Gastrocnemius medialis (tissue), 3 donors: ENCODE data around the gene ARID5A.

- PRO-cap, result no peak
- RAMPAGE, long total RNA, 3 experiments, result no peak in any of the 3 experiments
Measured at GRCh38 chr2:96146034-96146646, 900 bp upstream of the DUSP2 start.

GRCh38 chr2:96147624-96148085, 2.4 kb upstream of the DUSP2 start:
- PRO-cap, result no peak
- RAMPAGE, long total RNA, 3 experiments, result no peak in any of the 3 experiments

DNA sequence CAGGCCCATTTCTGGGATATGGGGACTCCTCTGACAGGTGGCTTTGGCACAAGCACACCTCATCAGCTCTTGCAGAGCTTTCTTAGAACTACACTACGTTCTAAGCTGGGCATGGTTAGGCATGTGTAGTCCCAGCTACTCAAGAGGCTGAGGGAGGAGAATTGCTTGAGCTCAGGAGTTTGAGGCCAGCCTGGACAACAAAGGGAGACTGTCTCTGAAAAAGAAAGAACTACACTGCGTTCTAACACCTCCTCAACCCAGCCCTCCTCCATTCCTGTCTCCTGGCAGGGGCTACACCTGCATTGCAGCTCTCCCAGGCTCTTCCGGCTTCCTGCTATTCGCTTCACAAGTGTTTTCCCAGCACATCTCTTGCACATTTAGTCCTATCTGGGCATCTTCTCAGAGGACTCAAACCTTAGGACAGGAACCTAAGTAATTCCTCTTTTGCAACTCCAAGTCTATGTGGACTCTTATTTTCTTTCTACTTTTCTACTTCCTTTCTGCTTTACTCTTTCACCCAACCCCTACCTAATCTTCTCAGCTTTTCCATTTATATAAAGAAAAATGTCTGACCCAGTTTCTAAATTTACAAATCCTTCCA, 25.6 kb upstream of the STARD7 start:
- PRO-cap, result no peak
- RAMPAGE, long total RNA, 3 experiments, result no peak in any of the 3 experiments

- PRO-cap, result no peak
- RAMPAGE, long total RNA, 3 experiments, result no peak in any of the 3 experiments
Measured at GRCh38 chr2:96394254-96394961, 58.8 kb downstream of the NCAPH start.

- PRO-cap, result no peak
- RAMPAGE, long total RNA, 3 experiments, result no peak in any of the 3 experiments
Measured at GRCh38 chr2:96486690-96487117, 18.5 kb downstream of the NEURL3 start.

DNA sequence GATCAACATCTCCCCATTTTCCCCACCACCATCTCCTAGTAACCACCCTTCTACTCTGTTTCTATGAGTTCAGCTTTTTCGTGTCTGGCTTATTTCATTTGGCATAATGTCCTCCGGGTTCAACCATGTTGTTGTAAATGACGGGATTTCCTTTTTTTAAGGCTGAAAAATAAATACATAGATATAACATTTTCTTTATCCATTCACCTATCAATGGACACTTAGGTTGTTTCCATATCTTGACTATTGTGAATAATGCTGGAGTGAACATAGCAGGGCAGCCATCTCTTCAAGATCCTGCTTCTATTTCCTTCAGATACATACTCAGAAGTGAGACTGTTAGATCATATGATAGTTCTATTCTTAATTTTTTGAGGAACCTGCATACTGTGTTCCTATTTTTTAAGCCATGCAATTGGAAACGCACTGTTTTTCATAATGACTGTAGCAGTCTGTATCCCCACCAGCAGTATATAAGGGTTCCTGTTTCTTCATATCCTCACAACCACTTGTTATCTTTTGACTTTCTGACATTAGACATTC, 15.6 kb downstream of the NEURL3 start:
- PRO-cap, result no peak
- RAMPAGE, long total RNA, 3 experiments, result no peak in any of the 3 experiments

DNA sequence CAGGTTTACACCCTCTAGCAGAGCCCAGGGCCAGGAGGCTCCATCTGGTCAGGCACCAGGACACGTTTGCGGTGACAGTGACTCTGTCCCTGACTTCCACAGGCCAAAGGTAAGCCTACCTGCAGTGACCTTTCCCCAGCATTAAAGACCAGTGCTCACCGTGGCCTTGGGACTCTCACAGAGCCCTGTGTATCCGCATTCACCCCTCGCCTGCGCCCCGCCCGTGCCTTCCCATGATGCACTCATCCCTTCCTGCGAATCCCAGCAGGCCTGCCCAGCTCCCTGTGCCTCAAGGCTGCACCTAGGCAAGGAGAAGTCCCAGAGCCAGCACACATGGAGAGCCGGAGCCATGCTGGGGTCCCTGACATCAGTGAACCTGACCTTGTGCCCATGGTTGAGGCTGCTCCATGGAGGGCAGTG, 3.2 kb downstream of the NEURL3 start:
- PRO-cap, result no peak
- RAMPAGE, long total RNA, 3 experiments, result no peak in any of the 3 experiments

DNA sequence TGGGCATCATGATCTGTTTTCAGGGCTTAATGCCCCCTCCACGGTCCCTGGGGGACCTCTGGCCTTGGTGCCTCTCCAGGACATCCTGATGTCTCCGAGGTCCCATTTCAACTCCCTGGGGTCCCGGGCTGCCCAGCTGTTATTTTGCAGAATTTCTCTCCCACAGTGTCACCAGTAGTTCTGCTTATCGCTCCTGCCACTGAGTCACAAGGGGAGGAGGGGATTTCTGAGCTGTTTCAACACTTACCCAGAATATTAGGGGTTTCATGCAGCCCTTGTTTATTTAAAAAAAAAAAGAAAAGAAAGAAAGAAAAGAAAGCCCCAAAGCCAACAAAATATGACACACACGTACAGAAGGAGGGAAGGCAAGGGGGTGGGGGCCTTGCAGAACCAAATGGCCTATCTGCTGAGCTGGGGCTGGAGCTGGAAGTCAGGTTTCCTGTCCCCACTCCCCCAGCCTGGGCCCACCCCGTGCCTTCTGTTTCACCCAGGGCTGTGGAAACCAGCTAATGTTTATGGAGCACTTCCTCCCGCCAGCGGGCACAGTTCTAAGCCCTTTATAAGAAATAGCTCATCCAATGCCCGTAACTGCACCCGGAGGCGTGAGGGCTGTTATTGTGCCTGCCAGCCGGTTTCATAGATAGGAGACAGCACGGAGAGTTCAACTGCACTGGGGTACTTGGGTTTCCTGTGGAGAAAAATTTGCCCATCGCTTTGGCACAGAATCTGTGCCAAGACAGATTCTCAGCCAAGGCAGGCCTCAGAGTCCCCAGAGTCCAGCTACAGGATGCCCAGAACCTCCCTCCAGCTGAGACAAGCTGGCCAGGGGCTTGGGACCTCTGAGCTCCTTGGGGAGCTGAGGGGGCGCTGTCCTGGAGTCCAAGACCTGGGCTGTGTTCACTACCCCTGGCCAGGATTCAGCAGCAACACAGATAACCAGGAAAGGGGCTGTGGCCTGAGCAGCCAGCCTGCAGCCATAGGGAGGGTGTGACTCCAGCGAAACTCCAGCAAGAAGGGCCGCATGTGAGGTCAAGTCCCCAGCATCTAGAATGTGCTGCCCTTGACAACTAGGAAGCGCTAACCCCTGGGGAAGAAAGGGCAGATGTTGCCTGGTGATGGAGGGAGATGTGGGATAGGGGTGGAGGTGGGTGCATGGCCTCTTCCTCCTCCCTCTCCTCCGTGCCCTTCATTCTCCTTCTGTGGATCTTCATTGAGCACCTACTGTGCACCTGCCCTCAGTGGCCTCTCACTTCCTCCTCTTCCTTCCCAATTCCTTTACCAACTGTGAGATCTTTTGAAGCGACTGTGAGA, 8.1 kb upstream of the ARID5A start:
- PRO-cap, result bidirectional peak, plus-strand start at position 574 of the sequence, minus-strand start at position 395 of the sequence
- RAMPAGE, long total RNA, 3 experiments, result no peak in any of the 3 experiments

DNA sequence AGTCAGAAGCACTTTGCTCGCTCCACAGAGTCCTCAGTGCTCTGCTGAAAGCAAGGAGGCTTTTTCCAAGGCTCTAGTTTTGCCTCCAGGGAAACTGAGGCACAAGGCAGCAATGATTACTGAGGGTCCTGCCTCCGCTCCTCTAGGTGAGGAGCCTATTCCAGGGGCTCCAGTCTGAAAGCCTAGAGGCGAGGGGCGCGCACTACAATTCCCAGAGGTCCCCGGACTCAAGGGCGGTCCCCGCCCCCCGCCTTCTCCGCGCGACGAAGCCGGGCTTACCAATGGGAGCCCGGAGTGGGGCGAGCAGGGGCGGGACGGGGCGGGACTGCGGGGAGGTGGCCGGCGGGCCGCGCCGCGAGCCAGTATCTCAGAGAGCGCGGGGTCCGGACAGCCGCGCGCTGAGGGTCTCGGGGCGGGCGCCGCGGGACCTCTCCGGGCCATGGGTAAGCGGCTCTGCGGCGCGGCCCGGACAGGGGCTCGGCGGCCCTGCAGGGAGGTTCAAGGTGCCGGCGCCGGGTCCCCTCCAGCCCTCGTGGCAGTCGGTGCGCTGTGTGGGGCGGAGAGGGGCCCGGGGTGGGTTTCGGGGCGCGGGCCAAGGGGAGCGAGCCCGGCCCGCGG, at the start of gene ARID5A:
Gene ARID5A, plus strand, starts transcription at position 365 of the 618 bp plus-strand sequence.
- PRO-cap, result unidirectional peak, plus-strand start at position 365 of the sequence
- RAMPAGE, long total RNA, 3 experiments, result start-site peak on the plus strand in 2 of 3 experiments, centred at positions 374 to 379 of the sequence, 287 to 1,443 reads per replicate

DNA sequence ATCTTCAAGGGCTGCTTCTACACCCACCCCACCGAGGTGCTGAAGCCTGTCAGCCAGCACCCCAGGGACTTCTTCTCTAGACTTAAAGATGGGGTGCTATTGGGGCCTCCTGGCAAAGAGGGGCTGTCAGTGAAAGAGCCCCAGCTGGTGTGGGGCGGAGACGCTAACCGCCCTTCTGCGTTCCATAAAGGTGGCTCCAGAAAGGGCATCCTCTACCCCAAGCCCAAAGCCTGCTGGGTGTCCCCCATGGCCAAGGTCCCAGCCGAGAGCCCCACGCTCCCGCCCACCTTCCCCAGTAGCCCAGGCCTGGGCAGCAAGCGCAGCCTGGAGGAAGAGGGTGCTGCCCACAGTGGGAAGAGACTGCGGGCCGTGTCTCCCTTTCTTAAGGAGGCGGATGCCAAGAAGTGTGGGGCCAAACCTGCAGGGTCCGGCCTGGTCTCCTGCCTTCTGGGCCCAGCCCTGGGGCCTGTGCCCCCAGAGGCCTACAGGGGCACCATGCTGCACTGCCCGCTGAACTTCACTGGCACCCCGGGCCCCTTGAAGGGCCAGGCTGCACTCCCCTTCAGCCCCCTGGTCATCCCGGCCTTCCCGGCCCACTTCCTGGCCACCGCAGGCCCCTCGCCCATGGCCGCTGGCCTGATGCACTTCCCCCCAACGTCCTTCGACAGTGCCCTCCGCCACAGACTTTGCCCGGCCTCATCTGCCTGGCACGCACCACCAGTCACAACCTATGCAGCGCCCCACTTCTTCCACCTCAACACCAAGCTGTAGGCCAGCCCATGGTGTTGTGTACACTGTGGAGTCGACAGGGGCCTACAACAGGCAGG, 15.2 kb downstream of the ARID5A start:
- PRO-cap, result no peak
- RAMPAGE, long total RNA, 3 experiments, result no peak in any of the 3 experiments

DNA sequence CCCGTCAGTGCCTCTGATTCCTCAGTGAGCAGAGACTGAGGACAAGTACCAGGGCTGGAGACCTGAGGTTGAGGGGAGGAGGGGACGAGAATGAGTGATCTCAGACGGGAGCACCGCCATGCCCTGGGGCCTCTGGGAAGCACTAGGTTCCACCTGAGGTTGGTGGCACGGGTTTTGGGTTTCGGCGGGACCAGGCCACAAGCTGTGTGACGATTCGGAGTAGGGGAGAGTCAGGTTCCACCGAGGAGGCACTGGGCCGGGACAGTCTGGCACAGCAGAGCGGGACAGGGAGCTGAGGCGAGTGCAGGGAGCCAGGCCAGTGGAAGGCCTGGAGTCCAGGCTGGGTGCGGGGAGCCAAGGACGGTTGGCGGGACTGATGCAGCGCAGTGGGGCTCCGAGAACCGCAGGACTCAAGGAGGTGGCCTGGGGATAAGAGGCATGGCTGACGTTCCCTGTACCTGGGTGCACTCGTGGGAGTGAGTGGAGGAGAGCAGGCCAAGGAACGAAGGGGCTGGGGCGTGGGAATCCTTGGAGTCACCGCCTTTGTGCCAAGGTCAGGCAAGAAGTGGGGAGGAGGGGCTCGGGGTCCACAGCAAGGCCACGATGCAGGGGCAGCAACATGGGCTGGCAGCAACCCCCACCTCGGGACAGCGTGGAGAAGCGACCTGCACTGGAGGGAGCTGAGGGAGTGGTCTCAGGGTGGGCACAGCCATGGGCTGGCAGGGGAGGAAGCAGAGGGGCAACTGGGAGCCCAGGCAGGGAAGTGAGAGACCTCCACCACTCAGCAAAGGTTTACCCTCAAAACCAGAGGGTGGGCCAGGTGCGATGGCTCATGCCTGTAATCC, 18.4 kb downstream of the ARID5A start:
- PRO-cap, result bidirectional peak, plus-strand start at position 251 of the sequence, minus-strand start at position 144 of the sequence
- RAMPAGE, long total RNA, 3 experiments, result no peak in any of the 3 experiments

DNA sequence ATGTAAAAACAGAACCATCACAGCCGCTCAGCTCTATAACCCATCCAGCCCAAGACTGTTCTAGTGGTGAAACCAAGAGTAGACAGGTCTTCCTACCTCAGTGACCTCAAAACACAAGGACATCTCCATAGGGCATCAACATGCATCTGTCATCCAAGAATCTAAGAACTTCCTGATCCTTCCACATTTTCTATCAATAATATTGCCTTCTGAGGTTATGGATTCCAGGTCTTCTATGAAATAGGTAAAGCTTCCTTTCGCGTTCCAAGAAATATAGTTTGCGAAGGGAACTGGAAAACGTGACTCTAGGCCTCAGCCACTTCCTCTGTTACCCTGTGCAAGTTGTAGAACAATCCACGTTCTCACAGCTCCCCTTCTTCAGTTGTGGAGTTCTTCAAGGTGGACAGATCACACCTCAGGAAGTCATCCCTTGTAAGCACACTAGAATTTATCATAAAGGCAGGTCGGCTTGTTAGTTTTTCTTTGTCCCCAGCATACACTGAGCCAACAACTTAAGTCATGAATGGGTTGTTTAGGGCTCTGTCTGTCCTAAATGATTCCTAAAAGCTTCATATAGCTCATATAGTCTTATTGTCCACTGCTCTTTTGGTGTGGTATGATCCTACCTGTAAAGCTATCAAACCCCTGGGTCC, 44.8 kb downstream of the KANSL3 start:
- PRO-cap, result no peak
- RAMPAGE, long total RNA, 3 experiments, result no peak in any of the 3 experiments

DNA sequence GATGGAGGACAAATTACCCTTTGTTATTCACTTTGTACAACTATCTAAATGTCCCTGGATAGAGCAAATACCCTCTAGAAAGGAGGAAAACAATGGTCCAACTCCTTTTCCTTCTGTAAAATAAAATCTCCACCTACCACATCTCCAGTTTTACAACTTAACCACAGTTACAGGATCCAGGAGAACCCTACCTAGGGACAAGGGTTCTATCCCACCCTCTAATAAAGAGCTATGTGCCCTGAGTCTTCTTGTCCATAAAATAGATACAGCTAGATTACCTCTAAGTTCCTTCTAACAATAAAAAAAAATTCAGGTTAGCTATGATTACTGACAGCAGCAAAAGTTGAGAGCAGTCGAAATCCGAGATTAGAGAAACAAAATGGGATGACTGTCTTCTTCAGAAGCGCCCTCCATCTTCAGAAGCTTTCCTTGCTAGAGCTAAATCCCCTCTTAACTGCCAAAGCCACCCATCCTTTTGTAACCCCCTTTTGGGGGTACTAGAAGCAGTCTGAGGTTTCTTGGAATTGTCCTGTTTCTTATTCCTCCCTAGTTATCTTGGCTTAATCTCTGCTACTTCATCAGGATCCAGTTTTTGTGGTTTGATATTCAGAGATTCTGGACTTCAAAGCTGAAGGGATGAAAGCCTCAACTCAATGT, 14.5 kb downstream of the KANSL3 start:
- PRO-cap, result no peak
- RAMPAGE, long total RNA, 3 experiments, result no peak in any of the 3 experiments

DNA sequence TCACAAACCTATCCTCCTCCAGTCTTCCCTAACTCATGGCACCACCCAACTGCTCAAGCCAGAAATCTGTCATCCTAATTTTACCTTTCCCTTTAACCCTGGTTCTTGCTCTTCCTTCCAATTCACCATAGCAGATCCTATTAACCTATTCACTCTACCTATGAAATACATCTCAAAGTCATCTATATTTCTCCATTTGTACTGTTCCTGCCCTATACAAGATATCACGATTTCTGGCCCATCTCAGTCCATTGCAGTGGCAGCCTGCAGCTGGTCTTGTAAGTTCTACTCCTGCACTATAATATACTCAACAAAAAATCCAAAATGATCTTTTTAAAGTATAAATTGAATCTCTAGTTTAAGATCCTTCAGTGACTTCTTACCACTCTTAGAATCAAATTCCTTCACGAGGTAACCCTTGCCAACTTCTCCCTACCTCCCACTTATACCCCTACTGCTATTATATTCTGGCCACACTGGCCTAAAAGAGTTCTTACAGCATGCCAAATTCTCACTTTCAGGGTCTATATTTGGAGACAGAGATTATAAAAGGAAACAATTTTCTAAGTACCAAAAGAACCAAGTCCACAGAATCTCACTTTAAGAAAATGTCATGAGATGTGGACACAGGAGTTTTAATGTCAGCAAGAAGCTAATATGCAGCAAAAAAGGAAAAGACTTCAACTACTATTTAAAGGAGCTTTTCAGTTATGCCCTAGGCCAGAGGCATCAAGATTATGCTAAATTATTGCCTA, 3.1 kb downstream of the KANSL3 start:
- PRO-cap, result no peak
- RAMPAGE, long total RNA, 3 experiments, result no peak in any of the 3 experiments

DNA sequence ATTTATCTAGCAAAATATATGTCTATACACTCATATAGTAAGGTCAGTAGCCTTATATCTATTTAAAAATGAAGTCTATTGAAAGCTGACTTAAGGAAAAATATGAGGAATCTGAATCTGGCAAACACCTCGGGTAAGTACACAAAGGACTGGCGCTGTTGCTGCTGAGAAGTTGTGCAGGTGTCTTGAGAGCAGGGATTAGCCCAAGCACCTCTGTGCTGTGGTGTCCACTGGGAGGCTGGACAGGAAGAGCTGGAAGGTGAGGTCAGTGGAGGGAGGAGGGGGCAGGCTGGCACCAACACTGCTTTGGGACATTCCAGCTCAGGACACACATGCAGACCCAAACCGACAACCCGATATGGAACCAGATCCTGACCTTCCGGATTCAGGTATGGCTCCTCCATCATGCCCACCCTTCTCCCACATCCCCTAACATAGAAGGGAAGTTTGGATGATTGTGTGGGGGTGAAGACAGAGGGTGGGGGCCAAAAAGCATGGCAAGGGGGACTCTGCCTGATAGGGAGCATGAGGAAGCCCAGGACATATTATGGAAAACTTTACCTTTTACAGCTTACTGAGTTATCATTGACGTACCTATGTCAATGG, 20.7 kb downstream of the FER1L5 start:
- PRO-cap, result no peak
- RAMPAGE, long total RNA, 3 experiments, result no peak in any of the 3 experiments

- PRO-cap, result no peak
- RAMPAGE, long total RNA, 3 experiments, result no peak in any of the 3 experiments
Measured at GRCh38 chr2:96809376-96810448, 6.4 kb upstream of the CNNM3 start.

DNA sequence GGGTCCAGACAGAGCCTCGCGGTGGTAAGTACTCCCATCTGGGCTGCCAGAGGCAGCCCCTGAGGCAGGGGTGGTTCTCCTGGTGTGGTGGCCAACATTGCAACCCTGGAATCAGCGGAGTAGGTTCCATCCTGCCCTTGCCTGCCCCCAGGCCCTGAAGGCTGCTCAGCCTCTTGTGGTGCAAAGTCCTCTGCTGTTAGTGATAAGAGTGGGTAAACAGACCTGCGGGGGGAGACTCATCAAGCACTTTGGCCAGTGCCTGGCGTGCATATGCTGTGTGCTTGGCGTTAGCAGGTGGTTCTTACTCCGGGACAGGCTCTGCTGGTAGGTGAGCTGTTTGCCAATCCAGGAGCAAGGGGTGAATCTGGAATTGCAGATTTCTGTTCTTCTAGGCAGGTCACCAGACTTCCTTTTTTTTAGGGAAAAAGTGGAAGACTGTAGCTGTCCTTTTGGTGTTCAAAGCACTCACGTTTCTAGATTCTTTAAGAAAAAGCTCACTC, 3.2 kb downstream of the CNNM3 start:
- PRO-cap, result no peak
- RAMPAGE, long total RNA, 3 experiments, result no peak in any of the 3 experiments

- PRO-cap, result no peak
- RAMPAGE, long total RNA, 3 experiments, result no peak in any of the 3 experiments
Measured at GRCh38 chr2:96824815-96825256, 8.8 kb downstream of the CNNM3 start.

DNA sequence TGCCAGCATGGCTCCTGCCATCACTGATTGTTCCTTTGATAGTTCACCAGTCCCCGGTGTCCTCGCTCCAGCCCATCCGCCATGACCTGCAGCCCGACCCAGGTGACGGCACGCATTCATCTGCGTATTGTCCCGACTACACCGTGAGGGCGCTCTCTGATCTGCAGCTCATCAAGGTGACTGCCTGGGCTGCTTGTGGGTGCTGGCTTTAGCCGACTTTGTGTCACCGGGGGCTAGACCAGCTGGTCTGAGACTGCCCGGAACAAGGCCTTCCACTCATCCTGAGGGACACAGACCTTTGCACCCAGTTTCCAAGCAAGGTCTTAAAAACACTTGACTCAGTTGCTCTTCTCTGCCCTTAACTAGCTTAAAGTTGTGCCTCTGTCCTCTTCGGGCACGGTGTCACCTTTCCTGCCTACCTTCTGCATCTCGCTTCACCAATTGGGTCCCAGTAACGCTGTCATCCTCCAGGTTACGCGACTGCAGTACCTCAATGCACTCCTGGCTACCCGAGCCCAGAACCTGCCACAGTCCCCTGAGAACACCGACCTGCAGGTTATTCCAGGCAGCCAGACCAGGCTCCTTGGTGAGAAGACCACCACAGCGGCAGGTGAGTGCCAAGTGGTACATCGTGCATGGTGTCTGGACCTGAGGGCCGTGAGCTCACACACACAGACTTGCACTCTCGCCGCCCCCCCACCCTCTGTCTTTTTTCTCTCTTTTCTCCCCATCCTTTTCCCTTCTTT, 12.6 kb downstream of the CNNM3 start:
- PRO-cap, result no peak
- RAMPAGE, long total RNA, 3 experiments, result no peak in any of the 3 experiments

- PRO-cap, result no peak
- RAMPAGE, long total RNA, 3 experiments, result no peak in any of the 3 experiments
Measured at GRCh38 chr2:96859576-96860434, 2.0 kb upstream of the ANKRD39 start.